Airway epithelial cell (primary cell): Measurements from ENCODE around the genes PRAMEF11, PRAMEF7 and PRAMEF18.

DNA sequence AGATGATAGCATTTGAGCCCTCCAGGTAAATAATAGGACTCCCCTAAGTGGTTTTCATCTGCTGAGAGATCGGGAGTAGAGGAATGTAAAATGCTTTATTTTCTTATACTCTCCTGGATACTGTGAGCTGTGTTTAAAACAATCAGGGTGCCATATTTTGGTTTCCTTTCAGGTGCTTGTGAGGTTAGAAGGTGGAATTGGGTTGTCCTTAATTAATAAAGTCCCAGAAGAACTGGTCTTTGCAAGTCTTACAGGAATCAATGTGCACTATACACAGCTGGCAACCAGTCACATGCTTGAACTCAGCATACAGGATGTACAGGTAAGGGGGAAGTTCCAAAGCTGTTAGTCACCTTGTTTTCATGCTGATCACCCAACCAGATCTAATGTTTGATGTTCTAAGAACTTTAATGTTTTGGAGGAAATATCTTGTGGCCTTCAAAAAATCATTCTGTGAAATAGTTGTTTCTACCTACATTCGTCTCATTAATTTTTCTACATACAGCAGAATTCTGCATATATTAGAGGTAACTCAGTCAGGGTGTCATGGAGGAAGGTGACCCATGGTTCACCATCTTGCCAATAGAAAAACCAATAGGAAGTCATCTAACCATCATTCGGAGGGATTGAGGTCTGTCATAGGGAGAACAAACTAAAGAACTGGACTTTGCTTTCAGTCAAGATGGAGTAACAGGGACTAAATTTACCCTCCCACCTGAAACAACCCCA lies 156.3 kb downstream of the VPS13D start:
- RAMPAGE, long total RNA, result no peak

DNA sequence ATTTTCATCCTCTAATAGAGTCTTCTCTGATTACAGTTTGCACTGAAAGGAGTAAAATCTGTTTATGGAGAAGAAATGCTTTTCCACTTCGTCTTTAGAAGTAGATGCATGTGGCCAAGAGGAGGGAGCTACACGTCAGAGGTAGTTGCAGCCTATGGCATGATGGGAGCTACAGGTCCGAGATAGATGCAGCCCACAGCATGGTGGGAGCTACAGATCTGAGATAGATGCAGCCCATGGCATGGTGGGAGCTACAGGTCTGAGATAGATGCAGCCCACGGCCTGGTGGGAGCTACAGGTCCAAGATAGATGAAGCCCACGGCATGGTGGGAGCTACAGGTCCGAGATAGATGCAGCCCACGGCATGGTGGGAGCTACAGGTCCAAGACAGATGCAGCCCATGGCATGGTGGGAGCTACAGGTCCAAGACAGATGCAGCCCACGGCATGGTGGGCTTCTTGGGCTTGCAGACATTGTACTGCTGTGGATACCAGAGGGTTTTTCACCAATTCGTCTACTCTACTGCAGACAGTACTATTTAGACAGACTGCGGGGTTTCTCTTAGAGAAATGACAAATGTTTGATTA lies 127.5 kb downstream of the DHRS3 start:
- RAMPAGE, long total RNA, result no peak

DNA sequence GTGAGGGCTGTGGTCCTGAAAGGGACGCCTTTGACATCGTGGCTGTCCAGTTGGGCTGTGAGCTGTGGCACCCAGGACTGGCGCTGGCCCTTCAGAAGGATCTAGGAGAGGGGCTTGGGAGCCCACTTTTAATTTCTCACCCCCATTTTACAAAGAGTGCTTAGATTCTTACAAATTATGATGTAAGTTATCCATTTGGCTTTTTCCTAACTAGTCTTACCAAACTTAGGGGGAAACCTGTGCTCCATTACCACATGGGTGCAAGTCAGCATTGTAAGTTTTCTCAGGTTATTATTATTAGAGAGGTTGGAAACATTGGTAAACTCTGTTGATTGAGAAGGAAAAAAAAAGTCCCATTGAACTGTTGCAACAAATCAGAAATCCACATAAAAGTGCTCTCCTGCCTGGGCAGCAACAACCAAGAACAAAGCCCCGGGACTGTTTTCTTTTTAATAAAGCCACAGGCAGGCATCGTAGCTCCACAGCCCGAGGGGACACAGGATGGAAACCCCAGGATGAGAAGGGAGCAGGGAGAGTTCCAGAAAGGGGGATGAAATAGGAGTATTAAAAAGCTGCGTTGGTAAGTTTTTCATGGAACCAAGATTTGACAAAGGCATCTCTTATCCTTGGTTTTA lies 108.3 kb downstream of the DHRS3 start:
- RAMPAGE, long total RNA, result no peak

- RAMPAGE, long total RNA, result no peak
Observed at GRCh38 chr1:12512155-12512500, 105.9 kb downstream of the DHRS3 start.

DNA sequence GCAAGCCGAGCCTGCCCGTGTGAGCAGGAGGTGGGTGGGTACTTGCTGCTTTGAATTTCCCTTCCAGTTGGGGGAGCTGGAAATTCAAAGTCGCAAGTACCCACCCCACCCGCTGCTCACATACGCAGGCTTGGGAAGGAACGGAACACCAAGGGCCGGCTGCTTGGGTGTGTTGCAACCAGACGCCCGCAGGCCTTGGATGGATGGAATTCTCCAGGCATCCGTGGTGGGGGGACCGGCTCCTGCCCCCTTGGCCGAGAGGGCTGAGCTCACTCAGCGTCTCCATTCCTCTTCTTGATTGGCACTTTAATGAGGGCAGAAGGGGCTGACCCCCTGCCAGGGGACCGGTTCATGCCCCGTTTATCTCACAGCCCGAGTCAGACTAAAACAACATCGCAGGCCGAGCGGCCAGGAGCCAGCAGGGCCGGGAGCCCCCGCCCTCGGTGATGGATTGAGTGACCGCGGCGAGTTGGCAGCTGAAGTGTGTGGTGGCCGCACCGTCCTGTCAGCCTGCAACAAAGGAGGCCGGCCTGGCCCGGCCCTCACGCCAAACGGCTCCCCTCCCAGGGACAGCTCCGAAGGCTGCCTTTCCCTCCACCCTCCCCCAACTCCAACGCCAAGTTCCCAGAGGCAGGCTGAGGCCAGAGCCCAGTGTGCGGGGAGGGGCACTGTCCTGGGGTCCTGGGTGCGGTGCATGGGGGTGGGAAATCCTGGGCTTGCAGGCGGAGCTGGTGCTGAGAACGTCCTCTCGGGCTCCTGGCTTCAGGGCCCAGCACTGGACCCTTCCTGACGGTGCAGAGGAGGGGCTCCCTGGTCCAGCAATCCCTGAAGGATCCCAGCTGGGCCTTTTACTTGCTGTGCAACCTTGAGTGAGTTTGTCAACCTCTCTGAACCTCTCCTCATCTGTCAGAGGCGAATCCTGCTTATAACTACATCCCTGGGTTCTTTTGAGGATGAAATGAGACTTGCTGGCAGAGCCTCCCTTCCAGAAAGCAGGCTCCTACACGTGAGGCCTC lies 77.7 kb downstream of the DHRS3 start:
- RAMPAGE, long total RNA, result no peak

DNA sequence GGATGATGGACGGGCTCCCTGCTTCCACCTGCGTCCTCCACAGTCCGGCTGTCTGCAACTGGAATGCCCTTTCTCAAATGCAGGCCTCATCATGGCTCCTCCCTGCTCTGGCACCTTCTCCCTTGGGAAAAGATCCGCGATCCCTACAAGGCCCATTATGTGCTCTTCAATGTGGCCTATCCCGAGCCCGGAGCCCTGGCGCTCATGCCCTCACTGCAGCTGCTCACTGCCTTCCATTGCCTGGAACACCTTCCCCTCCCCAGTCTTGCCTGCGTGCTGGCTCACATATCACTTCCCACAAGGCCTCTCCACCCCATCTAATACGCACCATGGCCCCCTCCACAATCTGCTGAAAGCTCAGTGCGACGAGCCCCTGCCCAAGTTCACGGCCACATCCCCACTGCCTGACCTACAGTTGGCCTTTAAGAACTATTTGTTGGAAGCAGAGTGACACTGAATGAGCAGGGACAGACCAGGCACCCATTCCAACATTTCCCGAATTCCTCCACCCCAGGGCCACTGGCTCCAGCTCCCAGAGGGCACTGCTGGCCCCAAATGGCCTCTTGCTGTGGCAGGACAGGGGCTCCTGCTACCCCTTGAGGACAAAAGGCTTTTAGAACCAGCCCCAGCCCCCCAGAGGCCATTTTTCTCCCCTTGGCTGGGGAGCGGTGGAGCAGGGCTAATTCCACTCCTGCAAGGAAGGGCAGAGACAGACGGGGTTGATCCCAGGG lies 64.9 kb downstream of the DHRS3 start:
- RAMPAGE, long total RNA, result no peak

DNA sequence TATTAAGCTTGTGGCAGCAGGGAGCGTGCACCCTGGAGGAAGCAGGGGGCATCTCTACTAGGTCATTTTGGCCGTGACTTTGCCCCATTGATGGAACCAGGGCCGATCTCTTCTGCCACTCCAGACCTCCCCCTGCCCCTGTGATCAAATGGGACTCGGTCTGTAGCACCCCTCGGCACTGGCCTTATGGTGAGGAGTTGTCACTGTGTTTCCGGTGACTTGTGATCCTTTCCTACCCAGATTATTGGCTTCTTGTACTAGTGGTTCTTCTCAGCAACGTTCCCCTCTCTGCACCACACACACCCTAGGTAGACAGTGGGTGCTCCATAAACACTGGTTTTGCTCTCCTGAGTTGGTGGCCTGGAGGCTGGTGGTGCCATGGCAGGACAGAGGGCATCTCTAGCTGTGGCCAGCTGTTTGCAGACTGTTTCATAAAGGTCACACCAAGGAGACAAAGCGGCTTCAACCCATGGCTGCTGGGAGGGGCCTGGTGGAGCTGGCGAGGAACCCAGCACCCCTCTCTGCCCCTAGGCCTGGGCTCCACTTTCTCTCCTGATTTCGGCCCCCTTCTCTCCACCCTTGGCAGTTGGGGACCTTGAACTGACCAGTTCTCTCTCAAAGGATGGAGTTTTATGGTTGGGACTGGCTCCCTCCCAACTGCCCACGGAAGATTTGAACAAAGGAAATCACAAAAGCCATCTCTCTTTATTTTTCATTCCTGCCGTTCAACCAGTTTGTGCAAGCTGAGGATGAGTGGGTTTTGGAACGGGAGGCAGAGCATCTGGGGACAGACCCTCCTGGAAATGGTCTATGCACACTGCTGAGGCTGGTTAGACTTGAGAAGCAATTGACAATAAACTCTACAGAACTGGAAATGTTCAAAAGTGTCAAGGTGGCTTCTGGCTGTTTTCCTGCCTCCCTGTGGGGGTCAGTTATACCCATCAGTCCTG lies 50.5 kb downstream of the DHRS3 start:
- RAMPAGE, long total RNA, result no peak

- RAMPAGE, long total RNA, result no peak
Observed at GRCh38 chr1:12579607-12580788, 38.0 kb downstream of the DHRS3 start.

DNA sequence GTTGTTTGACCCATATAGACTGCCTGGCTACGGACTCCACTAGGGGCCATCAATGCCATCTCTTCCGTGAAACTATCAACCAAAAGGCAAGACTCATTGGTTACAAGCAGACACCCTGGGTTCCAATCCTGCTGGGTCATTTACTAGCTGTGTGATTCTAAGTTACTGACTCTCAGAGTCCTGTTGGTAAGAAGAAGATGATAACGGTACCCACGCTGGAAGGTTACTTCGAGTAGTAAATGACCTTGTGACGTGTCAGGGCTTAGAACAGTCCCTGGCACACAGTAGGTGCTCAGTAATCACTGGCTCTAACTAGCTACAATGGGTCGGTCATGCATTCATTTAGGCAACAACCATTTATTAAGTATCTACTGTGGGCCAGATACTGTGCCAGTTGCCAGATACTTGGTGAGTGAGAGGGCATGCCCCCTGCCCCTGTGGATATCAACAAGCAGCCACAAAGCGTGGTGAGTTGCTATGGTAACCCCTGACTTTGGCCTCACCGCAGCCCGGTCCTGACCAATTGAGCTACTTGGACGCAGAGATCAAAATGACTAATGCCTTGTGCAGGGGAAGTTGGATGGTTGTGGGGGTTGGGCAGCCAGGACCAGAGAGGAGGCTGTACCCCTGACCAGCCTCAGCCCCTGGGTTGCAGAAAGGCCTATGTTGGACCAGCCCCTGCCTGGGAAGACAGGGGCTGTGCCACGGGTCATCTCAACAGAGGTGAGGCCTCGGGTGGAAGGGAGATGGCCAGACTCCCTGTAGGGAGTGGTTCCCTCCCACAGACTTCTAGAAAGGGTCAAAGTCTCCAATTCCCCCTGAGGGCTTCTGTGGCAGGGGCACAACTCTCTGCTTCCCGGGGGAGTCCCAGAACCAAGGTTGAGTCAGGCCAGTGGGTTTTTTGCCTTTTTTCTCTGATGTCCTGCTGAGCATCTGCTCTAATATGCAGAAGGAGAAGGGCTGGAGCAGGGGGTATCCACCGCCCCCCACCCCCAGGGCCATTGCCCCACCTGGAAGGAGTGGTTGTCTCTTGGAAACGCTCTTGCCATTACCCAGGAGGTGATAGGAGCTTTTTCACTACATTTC lies 16.0 kb downstream of the DHRS3 start:
- RAMPAGE, long total RNA, result no peak

DNA sequence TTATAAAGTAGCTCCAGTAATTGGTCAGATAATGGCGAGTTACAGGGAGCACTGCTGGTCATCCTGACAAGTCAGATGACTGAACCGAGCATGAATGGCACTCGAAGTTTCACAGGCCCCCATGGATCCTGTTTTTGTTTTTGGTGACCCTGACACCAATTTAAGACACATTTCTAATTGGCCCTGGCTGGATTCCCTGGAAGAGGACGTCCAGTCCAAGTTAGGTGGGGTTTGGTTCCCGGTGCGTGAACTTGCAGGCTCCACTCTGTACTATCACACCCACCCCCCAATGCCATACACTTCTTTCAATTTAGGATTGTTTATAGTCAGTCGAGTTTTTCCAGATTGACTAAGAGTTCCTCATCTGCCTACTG lies 2.8 kb downstream of the DHRS3 start:
- RAMPAGE, long total RNA, result no peak

DNA sequence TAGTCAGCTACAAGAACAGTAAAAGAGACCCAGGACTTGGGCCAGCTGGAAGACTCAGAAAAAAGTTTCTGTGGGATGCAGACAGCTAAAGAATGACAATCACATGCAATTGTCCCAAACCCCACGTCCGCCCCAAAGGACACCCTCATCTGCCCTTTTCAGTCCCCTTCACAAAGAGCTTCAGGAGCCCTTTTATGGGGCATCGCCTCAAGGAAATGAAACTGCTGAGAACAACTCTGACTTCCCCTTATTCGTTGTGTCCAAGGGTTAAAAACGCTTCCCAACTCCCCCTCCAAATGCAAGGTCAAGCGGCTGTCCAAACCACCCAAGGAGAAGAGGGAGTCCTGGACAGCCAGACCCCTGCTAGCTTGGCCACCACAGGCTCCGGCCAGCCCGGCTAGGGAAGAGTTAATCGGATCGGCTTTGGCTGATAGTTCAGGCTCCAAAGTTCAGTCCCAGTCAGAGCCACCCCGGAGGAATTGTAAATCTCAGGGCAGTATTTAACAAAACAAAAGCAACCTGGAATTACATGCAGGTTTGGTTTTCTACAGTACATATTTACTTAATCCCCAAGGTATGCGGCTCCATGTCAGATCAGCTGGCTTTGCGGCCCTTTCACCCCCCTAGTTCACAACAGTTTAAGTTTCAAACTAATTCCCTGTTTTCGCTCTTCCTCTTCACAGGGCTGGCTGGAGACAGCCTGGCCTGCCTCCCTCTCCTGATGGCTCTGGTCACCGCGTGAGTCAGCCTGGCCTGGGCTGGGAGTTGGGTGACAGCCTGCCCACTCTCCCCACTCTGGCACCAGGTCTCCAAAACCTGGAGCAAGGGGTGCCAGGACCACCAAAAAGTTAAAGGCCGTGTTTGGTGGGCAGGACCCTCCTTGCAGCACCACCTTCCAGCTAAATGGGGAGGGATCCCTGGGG lies 2.2 kb downstream of the DHRS3 start:
- RAMPAGE, long total RNA, result no peak

- RAMPAGE, long total RNA, result no peak
Observed at GRCh38 chr1:12831272-12831761, at the start of gene PRAMEF11. Gene PRAMEF11 (minus strand): TSS chr1:12831410.

GRCh38 chr1:12916370-12916707 lies at the start of gene PRAMEF7:
Gene PRAMEF7 (plus strand): TSS chr1:12916610.
- RAMPAGE, long total RNA, result no peak

- RAMPAGE, long total RNA, result no peak
Observed at GRCh38 chr1:13226079-13226587, at the start of gene PRAMEF18. Gene PRAMEF18 (minus strand): TSS chr1:13226154.

DNA sequence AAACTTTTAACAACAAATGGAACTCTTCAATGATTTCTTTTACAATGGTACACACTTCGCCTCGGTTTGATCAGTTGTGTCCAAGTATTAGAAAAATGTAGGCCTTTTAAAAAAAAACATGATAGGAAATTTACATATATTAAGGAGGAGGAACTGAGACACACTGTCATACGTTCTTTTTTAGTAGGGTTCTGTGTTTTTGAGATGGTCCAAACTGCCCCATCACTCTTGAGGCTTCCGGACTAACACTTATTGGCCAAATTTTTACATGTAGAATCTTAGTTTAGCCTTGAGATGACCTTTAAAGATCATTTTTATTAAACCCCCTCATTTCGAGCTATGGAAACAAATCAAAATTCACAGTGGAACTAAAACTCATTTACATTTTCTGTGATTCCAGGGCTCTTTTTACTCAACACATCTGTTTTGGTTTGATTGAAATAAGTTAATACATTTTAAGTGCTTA lies 1.4 kb downstream of the PRDM2 start:
- RAMPAGE, long total RNA, result no peak

- RAMPAGE, long total RNA, result no peak
Observed at GRCh38 chr1:13726642-13727099, 26.7 kb downstream of the PRDM2 start.

DNA sequence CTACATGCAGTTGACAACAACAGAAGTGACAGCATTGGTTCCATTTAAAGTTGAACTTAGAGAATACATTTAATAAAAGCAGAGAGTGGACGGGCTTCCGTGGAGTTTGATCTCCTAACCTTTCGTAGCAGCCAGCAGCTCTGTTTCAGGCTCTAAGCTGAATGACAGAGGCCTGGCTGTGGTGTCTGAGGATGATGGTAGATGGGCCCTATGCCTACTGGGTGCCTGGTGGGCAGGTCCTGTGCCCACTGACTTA lies 54.5 kb downstream of the PRDM2 start:
- RAMPAGE, long total RNA, result no peak

GRCh38 chr1:13801557-13802139 lies 101.7 kb downstream of the PRDM2 start:
- RAMPAGE, long total RNA, result no peak

- RAMPAGE, long total RNA, result no peak
Observed at GRCh38 chr1:14309552-14310345, 288.7 kb upstream of the KAZN start.

DNA sequence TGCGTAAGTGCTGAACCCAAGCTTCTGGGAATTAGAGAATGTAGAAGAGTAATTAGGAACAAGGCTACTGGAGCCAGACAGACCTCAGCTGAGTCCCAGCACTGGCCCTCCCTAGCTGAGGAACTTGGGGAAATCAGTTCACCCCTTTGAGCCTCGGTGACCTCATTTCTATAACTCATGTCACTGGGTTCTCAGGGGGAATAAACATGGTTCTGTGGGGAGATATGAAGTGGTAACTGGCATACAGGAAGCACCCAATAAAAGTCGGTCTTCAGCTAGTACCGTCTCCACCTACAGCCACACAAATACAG lies 44.6 kb upstream of the KAZN start:
- RAMPAGE, long total RNA, result no peak